Suprapubic skin (tissue), 4 donors: ENCODE results near the genes NCSTN, SLAMF6 and CD48.

GRCh38 chr1:160096504-160097182 is 1.8 kb downstream of the IGSF8 start:
- PRO-cap, result unidirectional peak, plus-strand start at chr1:160097032
- RAMPAGE, long total RNA, 4 experiments, result no peak in any of the 4 experiments

- PRO-cap, result no peak
- RAMPAGE, long total RNA, 4 experiments, result no peak in any of the 4 experiments
Measured at GRCh38 chr1:160134001-160134580, 17.3 kb upstream of the ATP1A4 start.

- PRO-cap, result no peak
- RAMPAGE, long total RNA, 4 experiments, result no peak in any of the 4 experiments
Measured at GRCh38 chr1:160208126-160208659, 3.0 kb downstream of the PEA15 start.

DNA sequence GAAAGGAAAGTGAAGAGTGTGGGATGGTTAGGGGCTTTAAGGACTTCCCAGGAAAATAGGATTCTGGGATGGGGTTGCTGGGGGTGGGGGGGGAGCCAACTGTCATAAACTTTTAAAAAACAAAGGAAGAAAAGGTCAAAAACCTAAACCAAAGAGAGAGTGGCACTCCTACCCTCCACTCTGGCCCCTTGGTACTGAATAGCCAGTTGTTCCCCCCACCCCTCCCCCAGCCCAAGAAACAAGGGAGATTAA is 11.8 kb downstream of the PEA15 start:
- PRO-cap, result no peak
- RAMPAGE, long total RNA, 4 experiments, result no peak in any of the 4 experiments

DNA sequence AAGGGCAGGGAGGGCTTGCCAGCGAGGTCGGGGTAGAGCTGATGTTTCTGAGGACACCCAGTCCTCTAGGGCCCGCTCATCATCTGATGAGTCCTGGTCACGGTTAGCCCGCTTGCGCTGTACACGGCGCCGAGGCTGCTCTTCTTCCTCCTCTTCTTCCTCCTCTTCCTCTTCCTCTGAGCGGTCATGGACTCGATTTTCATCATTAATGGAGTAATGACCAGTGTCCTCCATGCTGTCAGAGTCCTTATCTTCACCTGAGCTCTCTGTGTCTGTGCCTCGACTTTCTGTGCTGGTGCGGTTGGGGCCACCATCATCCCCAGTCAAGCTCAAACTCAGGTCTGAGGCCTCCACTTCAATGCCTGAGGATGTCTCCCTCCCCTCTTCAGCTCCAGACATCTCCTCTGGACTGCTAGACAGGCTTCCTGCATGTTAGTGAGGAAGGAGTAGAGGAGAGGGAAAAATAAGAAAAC is 22.4 kb downstream of the DCAF8 start:
- PRO-cap, result no peak
- RAMPAGE, long total RNA, 4 experiments, result start-site peak on the minus strand in 2 of 4 experiments, centred at positions 345 to 373 of the sequence, 79 to 250 reads per replicate

- PRO-cap, result bidirectional peak, plus-strand start at chr1:160343383, minus-strand start at chr1:160343265
- RAMPAGE, long total RNA, 4 experiments, result start-site peak on the plus strand in 4 of 4 experiments, at chr1:160343314-160343389 at its widest, 82 to 159 reads per replicate; start-site peak on the minus strand in 4 of 4 experiments, at chr1:160343191-160343271 at its widest, 88 to 251 reads per replicate
Measured at GRCh38 chr1:160342938-160344053, at the start of gene NCSTN. NCSTN (plus strand) TSS chr1:160343383.

DNA sequence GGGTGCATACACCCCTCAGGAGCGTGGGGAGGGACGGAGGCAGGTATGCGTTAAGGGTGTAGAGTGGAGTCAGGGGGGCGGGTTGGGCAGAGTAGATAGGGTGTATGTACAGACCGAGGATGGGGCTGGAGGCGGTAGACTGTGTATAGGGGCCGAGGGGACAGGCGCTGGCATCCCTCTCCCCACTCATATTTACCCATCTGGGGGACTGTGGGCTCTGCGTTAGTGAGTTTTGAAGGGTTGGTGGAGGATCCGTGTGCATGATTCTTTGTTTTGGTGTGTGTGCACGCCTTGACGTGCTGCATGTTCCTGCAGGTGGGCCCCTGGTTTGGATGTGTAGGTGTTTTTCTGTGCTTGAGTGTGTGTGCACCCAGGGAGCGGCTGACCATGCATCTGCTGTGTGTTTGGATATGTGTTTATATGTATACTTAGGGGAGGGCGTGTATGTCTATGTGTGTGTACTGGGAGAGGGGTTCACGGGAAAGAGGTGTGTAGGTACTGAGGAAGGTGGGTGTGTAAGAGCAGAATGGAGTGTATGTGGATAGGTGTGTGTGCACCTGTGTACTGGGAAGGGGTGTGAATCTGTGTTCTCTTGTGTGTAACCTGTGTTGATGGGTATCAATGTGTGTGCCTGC is 1.0 kb downstream of the VANGL2 start:
- PRO-cap, result no peak
- RAMPAGE, long total RNA, 4 experiments, result no peak in any of the 4 experiments

GRCh38 chr1:160410230-160410956 is 10.0 kb downstream of the VANGL2 start:
- PRO-cap, result bidirectional peak, plus-strand start at chr1:160410815, minus-strand start at chr1:160410755
- RAMPAGE, long total RNA, 4 experiments, result no peak in any of the 4 experiments

DNA sequence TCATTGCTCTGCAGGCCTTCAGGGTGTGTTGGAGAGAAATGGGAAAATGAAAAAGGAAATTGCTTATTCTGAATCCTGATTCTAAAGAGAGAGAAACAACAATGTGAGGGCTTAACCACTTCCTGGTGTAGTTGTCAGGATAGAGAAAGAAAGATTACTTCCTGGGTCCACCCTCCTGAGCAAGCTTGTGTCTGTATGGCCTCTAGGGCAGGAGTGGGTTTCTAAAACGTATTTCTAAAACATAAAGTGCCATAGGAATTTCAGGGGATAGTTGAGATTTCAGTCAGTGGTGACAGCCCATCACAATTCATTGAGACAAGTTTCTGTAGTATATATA is 28.4 kb downstream of the VANGL2 start:
- PRO-cap, result no peak
- RAMPAGE, long total RNA, 4 experiments, result no peak in any of the 4 experiments

- PRO-cap, result no peak
- RAMPAGE, long total RNA, 4 experiments, result start-site peak on the minus strand in 1 of 4 experiments, at chr1:160523201-160523255 at its widest, 8 reads per replicate
Measured at GRCh38 chr1:160522624-160523447, at the start of gene SLAMF6. SLAMF6 (minus strand) TSS chr1:160523255.

- PRO-cap, result no peak
- RAMPAGE, long total RNA, 4 experiments, result no peak in any of the 4 experiments
Measured at GRCh38 chr1:160621409-160621608, 25.5 kb downstream of the SLAMF1 start.

DNA sequence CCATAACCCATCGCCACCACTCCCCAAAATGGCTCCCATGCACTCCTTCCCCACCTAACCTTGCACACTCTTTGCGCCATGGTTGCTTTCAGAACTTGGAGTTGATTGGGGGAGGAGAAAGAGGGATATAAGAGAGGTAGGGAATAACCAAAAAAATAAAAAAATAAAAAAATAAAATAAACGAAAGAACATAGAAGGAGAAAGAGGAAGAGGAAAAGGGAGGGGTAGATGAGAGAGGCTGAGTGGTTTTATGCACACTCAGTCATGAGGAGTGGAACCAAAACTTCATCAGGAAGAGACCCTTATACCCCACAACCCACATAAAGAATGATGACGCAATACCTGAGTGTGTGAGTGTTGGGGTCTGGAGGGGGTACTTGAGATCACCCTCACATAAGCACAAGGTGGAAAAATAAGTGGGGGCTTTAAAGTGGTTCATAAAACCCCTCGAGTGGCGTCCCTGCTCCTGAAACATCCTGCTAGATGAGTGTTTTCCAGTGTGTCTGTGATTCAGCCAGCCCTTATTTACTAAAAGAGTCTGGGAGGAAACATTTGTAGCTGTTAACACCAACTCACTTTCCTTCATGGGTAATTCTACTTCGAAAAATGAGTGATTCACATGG is 5.4 kb downstream of the SLAMF1 start:
- PRO-cap, result no peak
- RAMPAGE, long total RNA, 4 experiments, result no peak in any of the 4 experiments

- PRO-cap, result no peak
- RAMPAGE, long total RNA, 4 experiments, result no peak in any of the 4 experiments
Measured at GRCh38 chr1:160707333-160708158, 4.1 kb downstream of the CD48 start.

GRCh38 chr1:160709760-160710079 is 1.9 kb downstream of the CD48 start:
- PRO-cap, result no peak
- RAMPAGE, long total RNA, 4 experiments, result no peak in any of the 4 experiments

DNA sequence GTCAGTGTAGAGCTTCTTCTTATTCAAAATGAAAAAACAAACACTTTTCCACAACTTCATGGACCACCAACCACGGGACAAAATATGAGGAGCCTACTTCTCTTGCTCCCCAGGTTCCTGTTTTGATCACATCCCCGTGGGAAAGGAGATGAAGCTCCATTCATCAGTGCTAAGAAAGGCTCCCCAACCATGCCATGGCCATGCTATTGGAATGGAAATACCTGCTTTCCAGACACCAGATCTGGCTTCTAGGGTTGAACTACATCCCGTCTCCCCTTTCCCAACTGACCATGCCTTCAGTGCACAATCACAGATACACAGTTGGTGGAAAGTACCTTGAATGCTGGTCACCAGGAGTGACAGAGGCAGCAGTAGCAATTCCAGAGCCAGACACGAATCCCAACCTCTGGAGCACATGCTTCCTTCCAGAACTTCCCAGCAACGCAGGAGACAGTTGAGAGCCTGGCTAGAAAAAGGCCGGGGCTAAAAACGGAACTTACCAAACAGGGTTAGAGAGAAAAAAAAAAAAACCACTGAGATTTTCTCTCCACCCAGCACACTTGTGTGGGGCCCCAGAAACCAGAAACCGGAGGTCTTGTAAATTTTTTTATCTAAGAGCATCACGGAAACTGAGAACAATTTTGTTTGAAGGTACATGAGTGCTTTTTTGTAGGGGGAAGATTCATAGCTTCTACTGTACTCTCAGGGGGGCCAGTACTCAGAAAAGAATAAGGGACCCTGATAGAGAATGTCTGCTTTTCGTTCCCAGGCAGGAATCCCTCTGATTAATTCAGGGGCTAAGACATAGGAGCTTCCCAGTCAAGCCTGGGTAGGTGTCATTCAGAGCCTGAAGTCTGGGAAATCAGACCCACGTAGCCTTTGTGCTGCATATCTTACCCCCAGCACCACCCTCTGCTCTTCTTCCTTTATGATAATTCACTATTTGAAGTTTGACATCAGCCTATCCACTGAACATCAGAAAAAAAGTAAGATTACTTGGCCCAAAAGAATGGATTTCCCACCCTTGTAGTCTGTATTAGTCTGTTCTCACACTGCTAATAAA is at the start of gene CD48:
Gene CD48, minus strand, starts transcription at position 476 of the 1,063 bp plus-strand sequence.
- PRO-cap, result no peak
- RAMPAGE, long total RNA, 4 experiments, result start-site peak on the minus strand in 1 of 4 experiments, centred at position 476 of the sequence, 6 reads per replicate

DNA sequence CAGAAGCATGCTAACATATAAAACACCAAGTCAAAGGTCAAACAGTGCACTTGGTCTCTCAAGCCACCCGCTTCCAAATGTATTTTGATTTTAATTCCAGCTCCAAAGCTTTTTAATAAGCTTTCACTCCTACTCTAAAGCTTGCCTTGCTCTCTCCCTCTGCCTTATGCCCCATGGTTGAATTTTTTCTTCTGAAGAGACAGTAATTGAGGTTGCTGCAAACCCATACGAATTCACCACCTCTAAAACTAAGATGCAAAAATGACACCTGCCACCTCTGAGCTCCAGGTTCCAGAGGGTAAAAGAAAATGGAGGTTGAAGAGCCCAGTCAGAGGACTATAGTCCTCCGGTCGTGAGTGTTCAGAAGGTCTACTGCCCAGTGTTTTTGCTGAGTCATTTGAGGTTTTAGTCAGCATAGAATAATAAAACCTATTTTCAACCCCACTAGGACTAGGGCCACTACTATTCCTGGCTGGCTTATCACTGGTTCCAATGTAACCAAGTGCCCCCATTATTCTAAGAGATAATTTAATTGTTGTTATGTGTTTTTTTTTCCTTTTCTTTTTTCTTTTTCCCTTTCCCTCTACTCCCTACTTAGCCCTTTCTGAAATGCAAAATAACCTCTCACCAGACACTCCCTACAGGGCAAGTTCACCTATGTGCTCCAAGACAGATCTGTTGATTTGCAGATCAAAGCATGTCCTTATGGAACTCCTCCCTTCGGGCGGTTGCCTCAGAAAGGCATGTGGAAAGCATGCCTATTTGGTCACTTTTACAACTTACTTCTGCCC is 12.9 kb upstream of the SLAMF7 start:
- PRO-cap, result no peak
- RAMPAGE, long total RNA, 4 experiments, result no peak in any of the 4 experiments

DNA sequence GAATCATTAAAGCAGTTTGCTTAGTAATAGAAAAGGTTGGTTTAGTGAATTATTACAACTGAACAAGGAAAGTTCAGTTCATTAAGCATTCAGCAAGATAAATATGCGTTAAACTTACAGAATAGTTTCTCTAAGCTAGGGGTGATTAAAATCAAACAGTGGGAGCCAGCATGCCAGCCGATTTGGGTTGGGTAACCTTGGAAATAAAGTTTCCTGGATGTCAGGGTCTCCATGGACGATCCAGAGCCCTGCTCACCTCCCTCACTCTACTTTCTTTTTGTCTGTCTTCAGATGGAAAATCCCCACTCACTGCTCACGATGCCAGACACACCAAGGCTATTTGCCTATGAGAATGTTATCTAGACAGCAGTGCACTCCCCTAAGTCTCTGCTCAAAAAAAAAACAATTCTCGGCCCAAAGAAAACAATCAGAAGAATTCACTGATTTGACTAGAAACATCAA is 13.8 kb downstream of the SLAMF7 start:
- PRO-cap, result no peak
- RAMPAGE, long total RNA, 4 experiments, result no peak in any of the 4 experiments

DNA sequence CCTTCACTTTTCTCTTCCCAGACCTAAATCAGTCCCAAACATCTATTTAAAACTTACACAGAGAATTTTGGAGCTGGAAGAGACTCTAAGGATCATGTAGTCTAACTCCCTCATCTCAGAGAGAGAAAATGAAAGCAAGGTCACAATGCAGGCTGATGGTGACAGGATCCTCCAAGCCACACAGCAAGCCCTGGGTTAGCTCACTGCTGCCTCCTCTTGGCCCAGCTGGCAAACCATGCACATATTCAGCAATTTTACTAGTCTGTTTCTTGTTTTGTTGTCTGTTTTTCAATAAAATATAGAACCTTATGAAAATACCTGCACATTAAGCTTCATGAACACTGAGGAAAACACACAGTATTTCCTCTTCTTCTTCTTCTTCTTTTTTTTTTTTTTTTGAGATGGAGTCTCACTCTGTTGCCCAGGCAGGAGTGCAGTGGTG is 27.7 kb upstream of the LY9 start:
- PRO-cap, result no peak
- RAMPAGE, long total RNA, 4 experiments, result no peak in any of the 4 experiments

DNA sequence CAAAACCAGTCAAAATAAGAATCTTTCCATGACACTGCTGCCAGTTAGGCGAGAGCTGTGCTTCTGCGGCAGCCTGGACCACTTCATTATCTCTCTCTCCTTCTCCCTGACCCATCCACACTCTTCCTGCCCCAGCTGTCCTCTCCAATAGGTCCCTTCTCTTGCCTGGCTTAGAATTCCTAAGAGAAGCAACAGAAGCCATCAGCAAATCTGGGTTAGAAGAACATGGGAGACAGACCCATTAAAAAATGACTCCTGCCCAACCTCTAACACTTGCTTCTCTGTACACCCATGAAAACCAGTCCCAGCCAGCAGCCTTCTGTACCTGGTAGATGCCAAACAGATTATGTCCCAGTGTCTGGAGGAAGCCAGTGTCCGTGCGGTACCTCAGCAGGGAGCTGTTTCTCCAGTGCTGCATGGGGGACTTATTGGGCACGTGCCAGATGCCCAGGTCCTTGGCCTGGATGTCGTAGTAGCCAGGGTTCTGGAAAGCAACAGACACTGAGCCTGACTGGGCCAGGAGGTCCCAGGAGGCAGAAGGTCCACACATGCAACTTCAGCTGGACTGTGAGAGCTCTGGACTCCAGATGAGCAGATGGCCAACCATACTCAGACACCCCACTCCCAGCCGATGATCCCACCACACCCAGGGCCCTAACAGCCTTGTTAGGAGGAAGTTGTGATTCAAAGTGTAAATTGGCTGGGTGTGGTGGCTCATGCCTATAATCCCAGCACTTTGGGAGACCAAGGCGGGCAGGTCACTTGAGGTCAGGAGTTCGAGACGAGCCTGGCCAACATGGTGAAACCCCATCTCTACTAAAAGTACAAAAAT is 3.9 kb downstream of the ITLN1 start:
- PRO-cap, result no peak
- RAMPAGE, long total RNA, 4 experiments, result no peak in any of the 4 experiments

DNA sequence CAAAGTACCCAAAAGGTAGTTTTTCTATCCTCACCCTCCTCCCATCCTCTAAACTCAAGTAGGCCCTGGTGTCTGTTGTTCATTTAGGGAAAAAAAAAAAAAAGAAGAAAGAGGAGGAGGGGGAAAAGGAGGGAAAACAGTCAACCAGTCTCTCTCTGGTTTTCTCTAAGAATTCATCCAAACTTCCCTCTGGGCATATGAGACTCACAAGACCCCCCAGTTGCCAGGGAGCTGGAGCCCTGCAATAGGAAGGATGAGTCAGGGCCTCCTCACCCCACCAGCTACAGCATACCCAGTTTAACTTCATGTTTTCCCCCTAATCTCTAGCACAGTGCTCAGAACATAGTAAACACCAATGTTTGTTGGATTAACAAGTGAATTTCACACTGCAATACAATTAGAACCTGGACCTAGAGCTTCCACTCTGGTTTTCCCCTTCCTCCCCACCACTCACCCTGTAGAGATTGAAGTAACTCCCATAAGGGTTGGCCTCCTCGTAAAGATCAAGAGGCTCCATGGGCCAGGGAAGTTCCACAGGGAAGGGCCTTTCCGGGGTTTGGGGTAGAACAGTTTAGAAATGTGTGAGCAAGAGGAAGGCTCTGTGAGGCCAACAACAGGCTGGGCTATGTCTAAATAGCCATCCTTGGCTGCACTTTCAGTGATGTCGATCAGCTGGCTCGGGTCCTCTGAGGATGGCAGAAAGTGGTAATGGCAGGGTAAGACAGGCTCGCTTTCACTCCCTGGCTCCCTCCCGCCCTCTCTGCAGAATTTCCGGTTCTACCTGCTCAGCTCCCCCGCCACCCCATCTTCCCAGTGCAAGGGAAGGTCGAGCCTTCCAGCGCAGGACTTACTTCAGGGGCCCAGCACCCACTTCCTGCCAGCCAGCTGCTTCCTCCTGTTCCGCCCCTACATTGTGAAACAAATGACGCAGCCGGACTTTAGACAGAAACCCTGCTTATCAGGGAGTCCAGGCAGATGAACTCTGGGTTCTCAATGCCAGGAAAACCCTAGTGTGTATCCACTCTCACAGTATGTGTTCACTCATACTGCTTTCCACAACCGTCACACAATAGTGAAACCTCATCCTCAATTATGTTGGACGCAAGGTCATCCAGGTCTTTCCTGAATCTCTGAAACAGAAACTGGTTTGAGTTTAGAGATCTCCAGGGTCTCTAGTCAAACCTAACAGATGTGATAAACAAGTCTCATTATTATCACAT is 7.5 kb downstream of the F11R start:
- PRO-cap, result no peak
- RAMPAGE, long total RNA, 4 experiments, result no peak in any of the 4 experiments